Transverse colon (tissue), 4 donors: ENCODE results near the genes GLMP and IQGAP3.

DNA sequence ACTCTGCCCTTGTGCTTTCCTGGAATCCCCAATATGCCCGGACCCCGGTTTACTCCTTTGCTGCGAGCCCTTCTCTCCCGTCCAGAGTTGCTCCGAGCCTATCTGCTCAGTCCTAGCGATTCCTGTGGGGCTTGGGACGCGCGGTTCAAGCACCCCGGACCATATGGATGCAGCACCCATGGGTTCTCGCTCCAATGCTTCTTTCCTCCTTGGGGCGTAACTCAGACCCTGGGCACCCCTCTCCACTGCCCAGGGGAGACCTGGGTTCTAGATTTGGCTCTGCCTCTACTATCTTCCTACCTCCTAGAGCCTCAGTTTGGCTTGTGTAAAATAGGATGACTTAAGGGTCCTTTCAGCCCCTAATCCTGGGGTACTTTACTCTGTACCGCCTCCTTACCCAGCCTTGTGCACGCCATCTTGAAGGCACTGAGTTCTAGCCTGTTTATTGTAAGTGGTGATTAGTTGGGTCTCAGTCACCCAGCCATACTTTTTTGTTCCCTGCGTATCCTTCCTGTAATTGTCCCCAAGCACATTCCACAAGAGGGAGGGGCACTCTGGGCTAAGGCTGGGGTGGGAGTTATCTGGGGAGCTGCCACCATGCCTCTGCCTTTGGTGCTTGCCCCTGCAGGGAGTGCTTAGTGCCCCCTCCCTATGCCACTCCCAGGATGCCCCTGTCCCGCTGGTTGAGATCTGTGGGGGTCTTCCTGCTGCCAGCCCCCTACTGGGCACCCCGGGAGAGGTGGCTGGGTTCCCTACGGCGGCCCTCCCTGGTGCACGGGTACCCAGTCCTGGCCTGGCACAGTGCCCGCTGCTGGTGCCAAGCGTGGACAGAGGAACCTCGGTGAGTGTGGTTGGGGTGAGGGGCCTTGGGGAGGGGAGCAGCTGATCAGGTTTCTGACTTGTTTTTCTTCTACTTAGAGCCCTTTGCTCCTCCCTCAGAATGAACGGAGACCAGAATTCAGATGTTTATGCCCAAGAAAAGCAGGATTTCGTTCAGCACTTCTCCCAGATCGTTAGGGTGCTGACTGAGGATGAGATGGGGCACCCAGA lies 784 bp downstream of the FDPS start:
- PRO-cap = no peak
- RAMPAGE, long total RNA, 4 experiments = start-site peak on the plus strand in 1 of 4 experiments, centred at position 684 of the sequence, 13 reads per replicate

- PRO-cap = bidirectional peak, plus-strand start at chr1:155323044, minus-strand start at chr1:155322870
- RAMPAGE, long total RNA, 4 experiments = no peak in any of the 4 experiments
These were observed 2.0 kb downstream of the RUSC1 start for GRCh38 chr1:155322558-155323188.

DNA sequence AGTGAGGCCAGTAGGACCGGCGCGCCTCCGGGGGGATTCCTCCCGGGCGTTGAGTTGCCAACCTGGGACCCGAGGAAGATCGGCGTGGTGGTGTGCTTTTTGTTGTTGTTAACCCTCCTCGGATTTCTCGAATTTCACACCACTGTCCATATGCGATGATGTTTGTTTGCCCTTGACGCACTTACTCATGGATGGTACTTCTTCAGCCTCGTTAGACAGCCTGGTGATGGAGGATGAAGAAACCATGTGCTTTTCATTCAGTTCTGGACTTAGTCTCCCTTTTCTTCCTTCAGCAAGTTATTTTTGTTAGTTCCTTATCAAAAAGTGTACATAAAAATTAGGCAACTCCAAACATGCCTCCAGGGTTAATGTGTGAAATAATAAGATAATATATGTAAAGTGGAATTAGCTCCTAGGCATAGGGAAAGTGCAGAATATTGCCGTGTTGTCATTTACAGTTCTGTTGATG lies 836 bp upstream of the ASH1L start:
- PRO-cap = no peak
- RAMPAGE, long total RNA, 4 experiments = no peak in any of the 4 experiments

- PRO-cap = no peak
- RAMPAGE, long total RNA, 4 experiments = no peak in any of the 4 experiments
These were observed 18.1 kb downstream of the RIT1 start for GRCh38 chr1:155892962-155893541.

DNA sequence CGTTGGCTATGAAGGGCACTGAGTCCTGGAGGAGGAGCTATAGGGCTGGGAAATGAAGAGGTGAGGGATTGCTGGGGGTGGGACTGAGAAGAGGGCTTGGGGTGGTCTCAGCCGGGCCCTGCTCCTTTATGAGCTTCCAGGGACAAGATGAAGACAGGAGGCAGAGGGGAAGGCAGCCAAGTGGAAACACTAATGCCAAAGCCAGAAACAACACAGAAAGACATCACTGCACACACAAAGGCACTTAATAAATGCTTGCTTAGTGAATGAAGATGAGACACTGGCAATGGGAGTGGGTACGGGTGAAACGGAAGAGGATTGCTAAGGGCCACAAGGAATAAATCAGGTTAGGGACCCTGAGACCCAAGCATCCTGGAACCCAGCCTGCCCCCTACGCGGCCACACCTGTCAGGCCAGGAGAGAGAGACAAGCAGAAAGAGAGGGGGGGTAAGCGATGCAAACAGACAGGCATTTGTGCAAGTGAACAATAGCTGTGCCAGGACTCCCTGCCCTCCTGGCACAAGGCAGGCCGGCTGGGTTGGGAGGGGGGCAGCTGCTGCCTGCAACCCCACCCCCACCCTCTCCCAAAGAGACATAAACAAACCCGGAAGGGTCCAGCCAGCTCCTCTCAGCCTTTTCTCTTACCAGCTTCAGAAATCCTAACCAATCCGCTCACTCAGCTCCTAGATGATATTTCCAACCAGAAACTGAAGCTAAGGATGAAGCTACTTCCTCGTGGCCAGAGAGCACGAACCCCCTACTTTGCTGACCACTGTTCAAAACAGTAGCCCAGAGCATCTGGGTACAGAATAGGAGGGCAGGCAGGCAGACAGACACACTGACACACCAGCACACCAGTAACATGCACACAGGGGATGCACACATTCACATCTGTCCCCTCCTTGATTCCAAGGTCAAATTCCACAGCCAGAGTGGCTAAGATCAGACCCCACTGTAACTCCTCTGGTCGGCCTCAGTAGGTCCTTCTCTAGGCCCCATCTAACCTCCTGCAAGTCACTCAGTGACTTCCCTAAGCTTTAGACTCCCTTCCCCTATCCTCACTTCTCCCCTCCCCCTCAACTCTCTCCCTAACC lies 3.6 kb downstream of the ARHGEF2 start:
- PRO-cap = no peak
- RAMPAGE, long total RNA, 4 experiments = no peak in any of the 4 experiments

- PRO-cap = no peak
- RAMPAGE, long total RNA, 4 experiments = no peak in any of the 4 experiments
These were observed 11.0 kb upstream of the ARHGEF2 start for GRCh38 chr1:155989194-155989849.

- PRO-cap = no peak
- RAMPAGE, long total RNA, 4 experiments = no peak in any of the 4 experiments
These were observed 14.8 kb upstream of the MEX3A start for GRCh38 chr1:156096966-156097580.

DNA sequence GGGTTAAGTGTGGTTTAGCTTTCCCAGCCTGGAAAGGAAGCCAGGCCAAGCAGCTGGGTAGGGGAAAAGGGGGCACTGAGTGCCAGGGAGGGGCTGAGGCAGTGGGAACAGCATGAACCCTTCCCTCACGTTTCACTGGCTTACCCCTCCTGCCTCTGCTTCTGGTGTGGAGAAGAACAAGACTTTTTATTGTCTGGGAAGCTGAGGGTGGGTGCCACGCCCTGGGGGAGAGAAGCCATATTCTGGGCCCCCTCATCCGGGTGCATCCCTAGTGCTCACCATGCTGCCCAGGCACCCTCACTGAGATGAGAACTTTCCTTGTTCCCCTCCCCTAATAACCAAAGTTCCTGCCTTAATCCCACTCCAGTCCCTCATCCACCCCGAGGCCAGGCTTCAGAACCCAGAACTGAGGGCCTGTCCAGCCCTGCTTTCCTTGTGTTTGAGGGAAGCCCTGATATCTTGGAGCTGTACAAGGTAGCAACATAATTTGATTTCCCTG lies 2.0 kb upstream of the LMNA start:
- PRO-cap = no peak
- RAMPAGE, long total RNA, 4 experiments = no peak in any of the 4 experiments

DNA sequence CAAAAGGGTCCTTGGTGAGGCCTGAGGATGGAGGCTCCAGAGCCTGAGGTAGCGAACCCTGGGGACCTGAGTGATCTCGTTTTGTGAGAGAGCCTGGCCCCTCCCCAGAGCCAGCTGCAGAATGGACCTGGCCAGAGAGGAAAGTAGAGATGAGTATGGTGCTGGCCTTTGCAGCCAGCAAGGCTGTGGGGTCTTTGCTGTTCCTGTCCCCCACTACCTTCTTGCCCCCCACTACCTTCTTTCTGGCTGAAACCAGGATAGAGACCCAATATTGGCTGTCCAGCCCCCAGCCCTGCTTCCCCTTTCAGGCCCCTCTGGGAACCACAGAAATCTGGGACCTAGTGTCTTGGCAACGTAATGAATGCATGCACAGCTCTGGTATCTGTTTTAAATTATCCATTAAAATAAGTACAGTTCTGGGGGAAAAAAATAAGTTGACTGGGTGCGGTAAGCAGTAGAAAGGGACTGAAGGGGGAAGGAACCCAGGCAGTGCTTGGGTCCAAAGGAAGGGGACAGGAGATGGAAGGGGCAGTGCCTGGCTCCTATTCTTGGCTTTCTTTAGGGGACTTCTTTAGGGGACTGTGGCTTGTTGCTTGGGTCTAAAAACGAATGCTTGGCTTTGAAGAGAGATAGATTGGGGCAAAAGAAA lies 979 bp upstream of the LMNA start:
- PRO-cap = unidirectional peak, minus-strand start at position 467 of the sequence
- RAMPAGE, long total RNA, 4 experiments = no peak in any of the 4 experiments

DNA sequence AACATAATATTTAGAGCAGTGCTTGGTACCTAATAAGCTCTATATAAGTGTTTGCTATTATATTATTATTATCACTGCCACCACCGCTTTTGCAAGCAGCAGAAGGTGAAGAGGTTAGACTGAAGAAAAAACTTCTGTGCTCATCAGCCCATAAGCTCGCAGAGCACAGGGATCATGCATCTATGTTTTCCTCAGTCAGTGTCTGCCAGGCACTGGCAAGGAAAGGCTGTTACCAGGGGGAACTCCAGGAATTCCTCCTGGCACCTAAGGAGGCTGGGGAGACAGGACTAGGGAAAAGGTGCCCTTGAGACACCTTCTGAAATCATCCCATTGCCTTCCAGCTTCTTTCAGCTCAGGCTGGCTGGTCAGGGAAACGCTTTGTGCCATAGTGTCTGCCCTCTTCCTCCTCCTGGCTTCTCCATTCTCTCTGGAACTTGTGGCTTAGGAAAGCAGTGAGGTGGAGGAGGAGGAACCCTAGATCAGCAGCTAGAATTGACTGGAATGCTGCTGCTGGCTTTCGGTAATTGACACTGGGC lies 13.7 kb downstream of the LMNA start:
- PRO-cap = no peak
- RAMPAGE, long total RNA, 4 experiments = no peak in any of the 4 experiments

- PRO-cap = no peak
- RAMPAGE, long total RNA, 4 experiments = no peak in any of the 4 experiments
These were observed 12.3 kb upstream of the SLC25A44 start for GRCh38 chr1:156181480-156182169.

- PRO-cap = no peak
- RAMPAGE, long total RNA, 4 experiments = no peak in any of the 4 experiments
These were observed 2.5 kb downstream of the SLC25A44 start for GRCh38 chr1:156196347-156196886.

DNA sequence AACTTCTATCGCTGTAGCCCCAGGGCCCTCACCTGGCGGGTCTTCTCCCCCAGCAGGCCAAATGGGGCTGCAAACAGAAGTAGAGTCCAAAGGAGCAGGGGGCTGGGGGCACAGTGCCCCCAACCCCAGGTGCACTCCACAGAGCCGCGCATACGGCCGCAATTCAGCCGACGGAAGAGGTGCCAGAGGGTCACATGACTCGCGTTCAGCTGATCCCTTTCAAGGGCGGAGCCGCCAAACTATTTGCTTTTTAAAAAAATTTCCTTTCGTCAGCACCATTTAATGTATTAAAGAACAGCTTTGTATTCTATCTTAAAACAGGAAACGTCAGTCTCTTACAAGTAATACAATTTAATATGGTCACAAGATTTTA lies at the start of gene GLMP:
TSS of gene GLMP (minus strand) at position 186 of the 373 bp plus-strand sequence.
- PRO-cap = unidirectional peak, minus-strand start at position 179 of the sequence
- RAMPAGE, long total RNA, 4 experiments = start-site peak on the minus strand in 4 of 4 experiments, centred at positions 173 to 182 of the sequence, 35 to 292 reads per replicate

DNA sequence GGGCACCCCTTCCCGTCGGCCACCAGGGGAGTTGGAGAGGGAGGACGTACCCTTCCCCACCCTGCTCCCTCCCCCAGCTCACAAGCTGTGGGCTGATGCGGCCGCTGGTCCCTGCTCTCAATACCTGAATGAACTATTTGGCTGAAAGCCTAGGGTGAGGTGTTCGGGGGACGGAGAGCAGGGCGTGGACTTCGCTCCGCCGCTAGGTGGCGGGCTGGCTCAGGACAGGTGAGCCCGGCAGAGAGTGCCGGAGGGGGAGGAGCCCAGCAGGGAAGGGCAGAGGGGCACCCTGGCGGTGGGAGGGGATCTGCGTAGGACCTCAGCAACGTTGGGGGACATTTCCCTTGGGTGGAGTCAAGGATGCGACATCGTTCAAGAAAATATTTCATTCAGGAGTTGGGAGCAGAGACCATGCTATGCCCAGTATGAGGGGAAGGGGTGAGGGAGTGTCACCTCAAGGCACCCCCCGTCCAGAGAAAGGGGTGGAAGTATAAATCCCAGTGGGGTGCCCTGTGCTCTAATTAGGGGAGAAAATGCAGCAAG lies 12.0 kb upstream of the RHBG start:
- PRO-cap = no peak
- RAMPAGE, long total RNA, 4 experiments = no peak in any of the 4 experiments

DNA sequence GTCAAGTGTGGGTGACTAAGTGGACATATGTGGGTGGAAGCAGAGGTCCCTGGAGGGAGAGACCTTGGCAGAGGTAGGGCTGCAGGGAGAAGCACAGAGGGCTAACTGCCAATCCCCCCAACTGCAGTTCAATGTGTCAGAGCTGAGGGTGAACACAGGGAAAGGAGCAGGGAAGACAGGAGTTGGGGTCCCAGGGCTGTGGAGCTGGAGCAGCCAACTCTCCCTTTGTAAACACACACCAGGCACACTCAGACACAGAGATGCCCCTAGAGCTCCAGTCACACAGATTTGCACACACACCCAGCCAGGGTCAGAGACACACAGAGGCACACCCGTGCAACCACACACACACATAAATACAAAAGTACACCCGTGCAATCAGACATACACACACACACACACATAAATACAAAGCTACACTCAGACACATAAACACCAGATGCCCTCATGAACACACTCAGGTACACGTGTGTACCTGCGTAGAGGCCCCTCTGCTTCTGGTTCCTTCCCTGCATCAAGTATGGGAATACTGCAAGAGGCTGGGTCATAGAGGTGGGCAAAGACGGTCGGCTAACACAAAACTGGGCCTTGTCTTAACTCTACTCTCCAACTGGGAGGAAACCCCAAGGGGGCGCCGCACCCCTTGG lies 35.2 kb downstream of the MEF2D start:
- PRO-cap = no peak
- RAMPAGE, long total RNA, 4 experiments = no peak in any of the 4 experiments

DNA sequence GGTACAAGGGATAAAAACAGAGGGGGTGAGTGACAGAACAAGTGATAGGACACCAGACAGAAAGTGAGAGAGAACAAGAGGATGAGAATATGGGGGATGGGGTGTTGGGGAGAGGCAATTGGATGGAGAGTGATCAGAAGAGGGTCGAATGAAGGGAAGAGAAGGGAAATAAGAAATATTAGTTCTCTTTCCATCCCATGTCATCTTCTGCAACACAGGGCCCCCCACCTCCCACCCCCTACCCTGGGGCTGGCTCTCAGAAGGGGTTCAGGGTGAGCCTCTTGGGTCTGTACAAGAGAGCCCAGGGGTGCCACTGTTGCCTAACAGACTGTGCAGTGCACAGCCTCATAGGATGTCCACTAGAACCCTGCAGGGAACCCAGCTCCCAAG lies 32.3 kb downstream of the MEF2D start:
- PRO-cap = no peak
- RAMPAGE, long total RNA, 4 experiments = no peak in any of the 4 experiments

DNA sequence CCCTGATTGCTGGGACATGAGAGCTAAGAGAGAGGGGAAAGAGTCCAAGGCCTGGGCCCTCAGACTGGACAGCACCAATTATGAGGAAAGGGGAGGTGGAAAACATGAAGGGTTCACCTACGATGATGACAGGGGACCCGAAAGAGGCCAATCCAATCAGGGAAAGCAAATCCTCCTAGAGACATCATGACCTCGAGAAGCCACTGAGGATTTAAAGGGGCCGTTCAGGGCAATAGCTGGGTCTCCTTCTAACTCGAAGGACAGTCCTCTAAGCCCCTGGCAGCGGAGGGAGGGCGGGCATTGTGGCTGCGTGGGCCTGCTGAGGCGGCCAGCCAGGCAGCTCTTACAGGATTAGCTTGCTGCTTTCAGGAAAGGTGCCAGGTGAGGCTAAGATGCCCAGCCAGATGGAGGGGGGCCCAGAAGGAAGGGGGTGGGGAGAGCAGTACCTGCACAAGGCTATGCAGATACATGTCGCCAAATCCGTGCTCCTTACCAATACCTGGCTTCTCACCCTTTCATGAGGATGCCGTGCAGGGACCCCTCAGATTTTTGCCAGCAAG lies 7.3 kb downstream of the MEF2D start:
- PRO-cap = no peak
- RAMPAGE, long total RNA, 4 experiments = no peak in any of the 4 experiments

DNA sequence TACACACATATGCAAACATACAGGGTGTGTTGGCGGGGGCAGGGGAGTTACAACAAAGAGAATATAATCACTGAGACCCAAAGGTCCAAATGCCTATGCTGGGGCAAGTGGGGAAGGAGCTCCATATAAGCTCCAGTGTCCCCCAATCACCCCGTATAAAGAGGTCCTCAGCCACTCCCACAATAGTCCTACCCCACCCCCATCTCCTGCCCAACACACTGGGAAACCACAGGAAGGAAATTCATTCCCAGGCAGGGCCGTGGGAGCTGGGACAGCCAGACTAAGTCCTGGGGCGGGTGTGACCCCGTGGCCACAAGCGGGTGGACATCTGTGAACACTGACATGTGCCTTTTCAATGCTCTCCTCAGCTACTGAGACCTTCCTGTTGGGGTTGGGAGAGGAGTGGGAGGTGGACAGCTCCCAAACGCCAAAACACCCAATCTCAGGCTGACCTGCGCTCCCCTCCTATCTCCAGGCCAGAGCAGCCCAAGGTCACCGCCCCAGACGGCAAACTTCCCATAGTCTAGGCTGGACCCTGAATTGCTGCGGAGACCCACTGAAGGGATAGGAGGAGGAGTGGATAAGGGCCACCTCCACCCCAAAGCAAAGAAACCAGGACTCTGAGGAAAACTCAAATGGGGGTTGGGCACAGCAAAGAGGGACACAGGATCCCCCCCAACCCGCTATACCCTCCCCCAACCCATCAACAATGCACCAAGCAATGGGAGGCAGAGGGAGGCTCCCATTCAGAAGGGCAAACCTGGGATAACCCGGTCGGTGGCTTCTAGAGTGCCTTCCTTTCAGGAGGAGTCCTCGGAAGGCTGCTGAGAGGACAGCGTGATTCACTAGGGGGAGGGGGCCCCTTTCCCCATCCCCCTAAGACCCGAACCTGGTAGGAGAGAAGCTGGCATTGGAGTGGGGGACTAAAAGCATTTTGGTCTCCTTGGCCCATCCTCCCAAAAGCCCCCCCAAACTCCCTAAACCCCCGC lies 1.6 kb downstream of the MEF2D start:
- PRO-cap = bidirectional peak, plus-strand start at position 250 of the sequence, minus-strand start outside the sequence; bidirectional peak, plus-strand start at position 315 of the sequence, minus-strand start at position 342 of the sequence
- RAMPAGE, long total RNA, 4 experiments = start-site peak on the minus strand in 1 of 4 experiments, centred at position 292 of the sequence, 5 reads per replicate

DNA sequence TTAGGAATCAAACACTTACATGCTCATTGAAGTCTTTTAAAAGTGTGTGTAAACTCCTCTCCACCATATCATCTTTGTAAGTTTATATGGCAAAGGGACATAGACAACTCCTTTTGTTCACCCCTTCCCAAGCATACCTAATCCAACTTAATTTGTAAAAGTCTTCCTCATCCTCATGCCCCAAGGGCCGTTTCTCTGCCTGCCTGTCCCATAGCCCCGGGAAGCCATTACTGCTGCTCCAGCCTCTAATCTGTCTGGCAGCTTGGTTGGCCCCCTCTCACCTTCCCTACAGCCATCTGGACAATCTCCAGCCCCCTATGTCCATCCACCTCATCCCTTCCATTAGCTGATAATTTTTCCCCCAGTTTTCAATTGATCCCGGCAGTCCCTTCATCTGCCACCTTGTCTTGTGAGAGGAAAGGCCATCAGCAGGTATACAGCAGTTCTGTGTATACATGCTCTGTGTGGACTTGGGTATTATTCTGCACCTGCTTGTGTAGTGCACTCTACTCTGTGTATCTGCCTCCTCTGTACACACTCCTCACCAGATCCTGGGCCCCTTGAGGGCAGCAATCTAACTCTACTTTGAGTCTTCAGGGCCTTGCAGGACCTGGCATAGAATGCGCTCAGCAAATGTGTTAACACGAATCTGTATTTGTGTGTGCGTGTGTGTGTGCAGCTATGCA lies 3.6 kb upstream of the MEF2D start:
- PRO-cap = no peak
- RAMPAGE, long total RNA, 4 experiments = no peak in any of the 4 experiments

GRCh38 chr1:156572421-156572794 lies at the start of gene IQGAP3:
TSS of gene IQGAP3 (minus strand) at chr1:156572565.
- PRO-cap = unidirectional peak, minus-strand start at chr1:156572543
- RAMPAGE, long total RNA, 4 experiments = start-site peak on the minus strand in 2 of 4 experiments, at chr1:156572537-156572565 at its widest, 27 to 28 reads per replicate